Fallopian tube (tissue), 1 donor: ENCODE measurements around the genes OR5P2 and OR10A3.

GRCh38 chr11:7554032-7554529 lies 40.3 kb downstream of the PPFIBP2 start:
- PRO-cap, result no peak

DNA sequence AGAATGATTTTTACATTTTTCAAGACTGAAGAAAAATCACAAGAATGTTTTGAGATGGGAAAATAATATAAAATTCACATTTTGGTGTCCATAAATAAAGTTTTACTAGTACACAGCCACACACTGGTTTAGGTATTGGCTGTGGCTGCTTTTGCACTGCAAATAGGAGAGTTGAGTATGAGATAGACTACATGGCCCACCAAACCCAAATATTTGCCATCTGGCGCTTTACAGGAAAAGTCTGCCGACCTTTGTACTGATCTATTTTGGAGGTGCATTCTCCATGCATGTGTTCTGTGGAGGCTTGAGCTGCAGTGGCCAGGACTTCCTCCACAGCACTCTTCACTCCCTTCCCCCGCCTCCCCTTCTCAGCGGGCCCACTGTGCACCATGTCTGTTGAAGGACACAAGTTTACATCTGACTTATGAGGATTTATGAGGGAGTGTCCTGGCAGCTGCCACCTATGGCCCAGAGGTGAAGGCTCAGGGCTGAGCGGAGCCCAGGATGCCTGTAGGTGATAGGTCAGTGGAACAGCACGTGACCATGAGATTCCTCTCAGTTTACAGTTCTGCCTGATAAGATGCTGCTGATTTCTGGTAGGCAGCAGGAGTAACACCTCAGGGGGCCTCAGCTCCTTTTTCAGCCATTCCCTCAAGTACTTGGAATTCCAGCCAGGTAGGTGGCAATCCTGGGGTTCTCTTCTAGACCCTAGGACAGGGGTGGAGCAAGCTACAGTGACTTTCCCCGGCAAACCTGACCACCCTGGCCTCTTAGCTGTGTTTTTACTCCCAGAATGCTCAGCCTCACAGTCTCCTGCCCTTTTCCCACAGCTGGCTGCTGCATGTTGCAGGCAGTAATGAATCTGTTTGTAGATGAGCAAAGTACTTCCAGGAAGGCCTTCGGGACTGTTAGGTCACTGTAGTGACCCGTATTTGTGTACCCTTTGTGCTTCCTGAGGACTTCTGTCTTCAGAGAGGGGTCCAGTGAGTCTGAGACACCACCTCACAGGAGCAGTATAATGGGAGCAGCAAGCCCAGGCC lies 59.9 kb downstream of the PPFIBP2 start:
- PRO-cap, result no peak

DNA sequence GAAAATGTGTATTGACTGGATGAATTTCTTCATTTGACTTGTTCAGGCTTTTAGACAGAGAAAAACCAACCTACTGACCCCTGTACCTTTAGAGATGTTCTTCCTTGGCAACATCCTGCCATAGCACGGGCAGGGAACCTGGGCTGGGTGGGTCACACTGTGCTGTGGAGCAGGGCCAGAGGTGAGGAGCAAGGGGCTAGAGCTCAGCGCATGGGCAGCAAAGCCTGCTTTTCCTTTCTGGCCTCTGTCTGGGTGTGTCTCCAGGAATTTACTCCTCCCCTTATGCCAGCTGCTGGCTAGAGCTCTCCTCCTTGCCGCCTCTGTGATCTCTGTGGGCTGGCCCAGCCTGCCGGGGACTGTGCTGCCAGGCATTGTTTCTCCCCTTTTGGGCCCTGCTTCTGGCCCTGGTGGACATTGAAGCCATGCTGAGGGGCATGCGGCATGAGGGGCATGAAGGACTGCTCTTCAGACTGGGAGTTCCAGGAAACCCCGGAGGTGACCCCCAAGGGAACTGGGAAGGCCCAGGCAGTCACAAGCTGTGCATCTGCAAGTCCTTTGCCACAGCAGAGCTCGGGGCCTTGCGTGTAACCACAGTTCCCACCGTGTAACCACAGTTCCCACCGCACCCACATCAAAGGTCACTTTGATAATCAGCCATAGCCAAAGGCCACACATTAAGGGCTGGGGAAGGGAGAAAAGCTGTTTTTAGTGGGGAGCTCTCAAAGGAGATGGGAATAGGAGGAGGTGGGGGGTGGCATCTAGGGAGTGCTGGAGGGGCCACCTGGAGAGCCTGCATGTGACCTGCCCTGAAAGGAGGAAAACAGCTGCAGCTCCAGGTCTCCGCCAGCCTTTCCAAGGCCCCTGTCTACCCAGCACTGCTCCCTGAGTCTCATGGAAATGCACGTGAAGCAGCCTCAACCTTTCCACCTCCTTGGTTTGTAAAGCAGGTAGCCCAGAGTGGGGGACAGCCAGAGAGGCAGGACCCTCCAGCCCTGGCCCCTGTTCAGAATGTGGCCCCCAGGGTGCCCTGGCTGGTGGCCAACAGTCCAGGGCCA lies 62.2 kb downstream of the PPFIBP2 start:
- PRO-cap, result bidirectional peak, plus-strand start at position 323 of the sequence, minus-strand start at position 239 of the sequence

- PRO-cap, result bidirectional peak, plus-strand start at chr11:7582931, minus-strand start at chr11:7582778
Observed at GRCh38 chr11:7582177-7583357, 68.8 kb downstream of the PPFIBP2 start.

DNA sequence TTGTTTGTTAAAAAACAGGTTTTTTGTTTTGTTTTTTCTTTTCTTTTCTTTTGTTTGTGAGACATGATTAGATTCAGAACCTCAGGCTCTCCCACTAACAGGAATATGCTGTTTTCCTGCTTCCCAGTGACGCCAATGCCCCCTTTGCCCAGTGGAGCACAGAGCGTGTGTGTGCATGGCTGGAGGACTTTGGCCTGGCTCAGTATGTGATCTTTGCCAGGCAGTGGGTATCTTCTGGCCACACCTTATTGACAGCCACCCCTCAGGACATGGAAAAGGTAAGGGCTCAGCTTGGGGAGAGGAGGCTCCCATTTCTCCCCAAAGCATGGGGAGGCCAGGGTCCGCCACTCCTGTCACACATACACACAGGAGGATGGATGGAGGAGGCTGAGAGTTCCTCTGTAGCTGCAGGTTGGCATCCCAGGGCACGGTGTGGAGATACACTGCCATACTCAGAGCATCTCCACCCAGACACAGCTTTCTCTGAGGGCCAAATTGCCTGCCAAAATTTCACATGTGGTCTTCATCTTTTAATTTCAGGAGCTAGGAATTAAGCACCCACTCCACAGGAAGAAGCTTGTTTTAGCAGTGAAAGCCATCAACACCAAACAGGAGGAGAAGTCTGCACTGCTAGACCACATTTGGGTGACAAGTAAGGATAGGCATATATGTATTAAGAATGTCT lies 24.9 kb downstream of the CYB5R2 start:
- PRO-cap, result no peak

DNA sequence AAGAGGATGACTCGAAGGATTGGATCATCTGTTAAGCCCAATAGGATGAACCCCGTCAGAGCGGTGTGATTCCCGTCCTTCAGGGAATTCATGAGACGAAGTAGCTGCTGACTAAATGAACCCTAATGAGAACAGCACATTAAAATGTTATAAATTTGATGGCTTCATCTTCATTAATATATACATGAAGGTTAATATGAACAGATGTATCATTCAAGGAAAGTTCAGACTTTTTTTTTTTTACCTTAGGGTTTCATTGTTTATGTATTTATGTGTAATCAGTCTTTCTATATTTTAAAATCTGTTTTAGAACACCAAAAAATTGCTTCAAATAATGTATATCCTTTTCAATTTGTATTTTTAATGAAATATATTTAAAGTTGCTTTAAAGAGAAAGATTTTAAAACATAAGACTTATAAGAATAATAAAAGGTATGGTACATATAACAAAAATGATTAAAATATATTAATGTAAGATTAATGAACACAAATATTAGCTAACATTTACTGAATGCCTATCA lies at the start of gene OR5P2:
TSS of gene OR5P2 (minus strand) at position 92 of the 521 bp plus-strand sequence.
- PRO-cap, result no peak

DNA sequence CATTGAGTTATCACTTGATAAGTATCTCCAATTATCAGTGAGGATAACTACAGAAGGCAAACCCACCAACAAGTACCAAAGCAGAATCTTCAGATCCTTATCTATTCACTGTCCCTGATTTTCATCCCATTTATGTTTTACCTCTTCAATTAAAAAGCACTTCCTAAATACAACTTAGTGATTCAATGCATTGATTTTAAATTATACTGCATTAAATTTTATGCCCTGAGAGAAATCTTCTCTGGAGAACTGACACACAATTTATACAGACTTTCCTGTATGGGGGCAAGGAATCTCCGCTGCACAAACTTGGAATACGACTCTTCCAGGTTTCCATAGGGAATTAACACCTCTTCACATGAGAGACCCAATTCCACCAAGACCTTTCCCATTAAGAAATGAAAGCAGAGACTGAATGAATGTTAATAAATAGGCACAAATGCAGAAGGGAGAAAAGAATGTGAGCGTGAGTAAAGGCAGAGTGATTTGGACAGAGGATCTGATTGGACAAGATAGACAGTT lies at the start of gene OR10A3:
TSS of gene OR10A3 (minus strand) at position 117 of the 522 bp plus-strand sequence.
- PRO-cap, result no peak

GRCh38 chr11:8035037-8035940 lies 45.7 kb upstream of the TUB start:
- PRO-cap, result no peak

DNA sequence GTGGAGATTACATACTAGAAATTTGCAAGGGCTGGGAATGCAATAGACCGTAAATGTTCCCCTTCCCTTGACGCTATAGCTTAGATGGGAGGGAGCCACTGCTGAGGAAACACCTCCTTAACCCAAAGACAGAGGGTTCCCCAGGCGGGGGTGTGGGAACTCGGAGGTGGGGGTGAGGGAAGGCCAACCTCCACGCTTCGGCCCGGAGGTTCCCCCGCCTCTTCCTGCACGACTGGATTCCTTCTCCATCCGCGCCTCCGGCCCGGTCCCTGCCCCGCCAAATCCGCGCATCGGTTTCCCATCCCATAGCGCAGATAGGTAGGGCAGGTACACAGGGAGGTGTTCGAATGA lies 417 bp upstream of the TUB start:
- PRO-cap, result no peak

DNA sequence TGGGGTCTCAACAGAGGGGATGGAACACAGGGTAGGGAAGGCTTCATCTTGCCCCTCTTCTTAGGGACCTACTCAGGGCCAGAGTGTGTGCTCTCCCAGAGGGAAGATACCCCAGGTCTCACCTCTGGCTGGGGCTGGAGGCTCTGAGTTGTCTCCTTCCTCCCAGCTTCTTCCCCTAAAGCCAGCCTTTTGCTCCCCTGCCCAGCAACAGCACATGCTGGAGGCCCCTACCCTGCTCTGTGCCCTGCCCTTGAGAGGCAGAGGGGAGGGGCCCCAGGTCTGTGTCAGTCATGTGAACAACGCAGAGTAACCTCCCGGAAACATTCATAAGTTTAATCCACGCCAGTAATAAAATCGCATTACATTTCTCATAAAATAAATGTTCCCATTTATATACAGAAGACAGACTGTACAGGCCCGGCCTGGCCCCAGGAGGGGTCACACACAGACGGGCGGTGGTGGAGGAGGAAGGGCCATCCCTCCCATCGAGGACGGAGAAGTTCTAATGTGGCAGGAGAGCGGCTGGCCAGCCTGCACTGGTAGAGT lies 39.6 kb downstream of the LMO1 start:
- PRO-cap, result no peak

GRCh38 chr11:8342987-8343237 lies 79.2 kb upstream of the LMO1 start:
- PRO-cap, result no peak

DNA sequence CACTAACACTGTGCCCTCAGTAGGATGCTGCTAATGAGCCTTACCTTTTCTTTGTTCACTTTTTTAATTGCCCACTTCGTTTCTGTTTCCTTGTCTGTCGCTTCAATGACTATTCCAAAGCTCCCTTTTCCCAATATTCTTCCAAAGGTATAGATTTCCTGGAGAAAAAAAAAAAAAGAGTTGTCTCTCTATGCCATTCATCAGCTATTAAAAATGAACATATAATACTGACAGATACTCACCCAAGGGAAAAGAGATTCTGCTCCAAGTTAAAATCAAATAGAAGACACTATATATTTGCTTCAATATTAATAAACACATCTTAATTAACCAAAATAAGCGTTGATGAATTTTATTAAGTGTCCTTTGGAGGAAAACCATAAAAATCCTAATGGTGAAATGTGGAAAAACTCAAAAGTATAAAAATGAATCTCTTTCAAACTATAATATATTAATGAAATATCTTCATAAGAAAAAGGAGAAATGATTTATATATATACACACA lies 129.3 kb downstream of the STK33 start:
- PRO-cap, result no peak

DNA sequence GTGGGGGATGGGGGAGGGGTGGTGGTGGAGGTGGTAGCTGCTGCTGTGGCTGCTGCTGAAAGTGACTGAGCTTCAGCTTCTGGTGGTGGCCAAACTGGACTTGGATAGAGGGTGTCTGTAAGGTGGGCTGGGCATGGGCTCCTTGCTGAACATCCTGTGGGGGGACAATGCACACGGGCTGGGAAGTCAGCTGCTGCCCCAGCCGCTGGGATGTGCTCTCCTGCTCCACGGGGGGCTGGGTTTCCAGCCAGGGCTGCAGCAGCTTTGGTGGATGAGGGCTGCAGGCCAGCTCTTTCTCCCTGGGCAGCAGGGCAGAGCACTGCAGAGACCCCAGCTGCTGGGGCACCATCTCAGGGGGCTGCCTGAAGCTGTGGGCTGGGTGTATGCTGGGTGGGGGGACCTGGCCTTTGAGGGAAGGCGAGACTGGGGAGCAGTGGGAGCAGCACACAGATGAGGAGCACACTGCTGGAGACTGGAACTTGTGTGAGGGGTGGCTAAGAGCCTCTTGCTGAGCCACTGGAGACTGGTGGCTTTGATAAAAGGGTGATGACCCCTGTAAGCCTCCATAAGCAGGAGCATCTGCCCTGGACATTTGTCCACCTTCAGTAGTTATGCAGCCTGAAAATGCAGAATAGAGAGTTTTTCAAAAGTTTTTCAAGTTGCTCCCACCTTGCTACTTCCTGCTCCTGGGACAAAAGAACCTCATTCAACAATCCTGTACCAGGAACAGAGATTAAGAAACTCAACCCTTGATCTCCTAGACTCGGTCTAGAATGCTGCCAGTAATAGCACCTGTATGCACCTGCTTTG lies 41.7 kb downstream of the TRIM66 start:
- PRO-cap, result no peak

DNA sequence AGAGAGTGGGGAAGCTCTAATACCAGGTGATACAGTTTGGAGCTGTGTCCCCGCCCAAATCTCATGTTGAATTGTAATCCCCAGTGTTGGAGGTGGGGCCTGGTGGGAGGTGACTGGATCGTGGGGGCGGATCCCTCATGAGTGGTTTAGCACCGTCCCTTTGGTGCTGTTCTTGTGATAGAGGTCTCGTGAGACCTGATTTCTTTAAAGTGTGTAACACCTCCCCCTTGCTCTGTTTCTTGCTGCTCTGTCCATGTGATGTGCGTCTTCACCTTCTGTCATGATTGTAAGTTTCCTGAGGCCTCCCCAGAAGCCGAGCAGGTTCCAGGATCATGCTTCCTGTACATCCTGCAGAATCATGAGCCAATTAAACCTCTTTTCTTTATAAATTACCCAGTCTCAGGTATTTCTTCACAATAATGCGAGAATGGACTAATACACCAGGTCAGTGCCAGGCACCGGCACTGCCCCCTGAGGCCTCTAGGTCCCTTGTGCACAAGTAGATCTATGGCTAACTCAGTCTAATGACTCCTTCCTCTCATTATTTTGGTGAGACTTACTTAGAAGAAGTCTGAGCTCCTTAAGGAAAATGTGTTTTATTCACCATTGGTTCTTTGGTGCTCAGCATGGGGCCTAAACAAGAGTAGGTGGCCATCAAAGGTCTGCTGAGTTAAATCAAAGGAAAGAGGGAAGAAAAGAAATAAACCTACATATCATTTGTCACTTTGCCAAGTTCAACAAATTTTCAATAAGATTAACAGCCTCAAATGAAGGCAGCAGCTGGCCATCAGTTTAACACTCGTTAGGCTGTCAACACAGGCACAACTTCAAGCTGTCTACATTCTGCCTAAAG lies 40.6 kb downstream of the TRIM66 start:
- PRO-cap, result no peak

DNA sequence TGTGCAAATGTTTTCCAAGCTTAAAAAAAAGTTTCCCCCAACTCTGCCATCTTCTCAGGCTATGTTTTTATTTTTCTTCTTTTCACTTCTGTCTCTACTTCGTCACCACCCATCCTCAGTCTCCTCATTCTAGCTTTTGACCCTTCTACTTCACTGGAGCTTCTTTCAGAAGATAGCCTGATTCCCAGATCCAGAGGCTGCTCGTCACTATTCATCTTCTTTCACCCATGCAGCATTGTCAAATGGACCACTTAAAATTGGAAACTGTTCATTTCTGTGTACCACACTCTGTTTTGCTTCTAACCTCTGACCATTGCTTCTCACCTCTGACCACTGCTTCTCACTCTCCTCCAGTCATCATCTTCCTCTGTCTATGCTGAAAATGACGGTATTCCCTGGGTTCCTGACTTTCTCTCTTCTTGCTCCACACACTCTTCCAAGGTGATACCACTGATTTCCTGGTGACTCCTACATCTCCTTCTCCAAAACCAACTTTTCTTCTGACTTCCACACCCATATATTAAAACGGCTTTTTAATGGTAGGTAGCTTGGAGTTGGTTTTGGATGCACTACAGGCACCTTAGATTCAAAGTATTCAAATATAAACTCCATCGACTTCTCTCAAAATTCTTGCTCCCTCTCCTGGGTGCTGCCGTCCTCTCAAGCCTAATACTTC lies 37.7 kb downstream of the TRIM66 start:
- PRO-cap, result no peak

- PRO-cap, result no peak
Observed at GRCh38 chr11:8660032-8660794, 22.3 kb downstream of the TRIM66 start.

DNA sequence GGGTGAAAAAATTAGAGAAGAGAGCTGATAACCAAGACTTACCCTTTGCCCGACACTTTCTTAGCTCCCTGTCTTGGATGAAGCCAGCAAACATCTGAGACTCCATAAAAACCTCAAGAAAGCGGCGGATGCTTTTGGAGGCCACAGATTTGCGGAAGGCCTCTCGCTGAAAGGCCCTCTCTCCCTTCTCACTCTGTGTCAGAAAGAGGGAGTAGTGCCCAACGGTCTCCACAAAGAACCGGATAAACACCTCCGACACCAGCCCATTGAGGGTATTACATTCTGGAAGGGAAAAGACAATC lies 13.7 kb downstream of the RPL27A start:
- PRO-cap, result no peak

DNA sequence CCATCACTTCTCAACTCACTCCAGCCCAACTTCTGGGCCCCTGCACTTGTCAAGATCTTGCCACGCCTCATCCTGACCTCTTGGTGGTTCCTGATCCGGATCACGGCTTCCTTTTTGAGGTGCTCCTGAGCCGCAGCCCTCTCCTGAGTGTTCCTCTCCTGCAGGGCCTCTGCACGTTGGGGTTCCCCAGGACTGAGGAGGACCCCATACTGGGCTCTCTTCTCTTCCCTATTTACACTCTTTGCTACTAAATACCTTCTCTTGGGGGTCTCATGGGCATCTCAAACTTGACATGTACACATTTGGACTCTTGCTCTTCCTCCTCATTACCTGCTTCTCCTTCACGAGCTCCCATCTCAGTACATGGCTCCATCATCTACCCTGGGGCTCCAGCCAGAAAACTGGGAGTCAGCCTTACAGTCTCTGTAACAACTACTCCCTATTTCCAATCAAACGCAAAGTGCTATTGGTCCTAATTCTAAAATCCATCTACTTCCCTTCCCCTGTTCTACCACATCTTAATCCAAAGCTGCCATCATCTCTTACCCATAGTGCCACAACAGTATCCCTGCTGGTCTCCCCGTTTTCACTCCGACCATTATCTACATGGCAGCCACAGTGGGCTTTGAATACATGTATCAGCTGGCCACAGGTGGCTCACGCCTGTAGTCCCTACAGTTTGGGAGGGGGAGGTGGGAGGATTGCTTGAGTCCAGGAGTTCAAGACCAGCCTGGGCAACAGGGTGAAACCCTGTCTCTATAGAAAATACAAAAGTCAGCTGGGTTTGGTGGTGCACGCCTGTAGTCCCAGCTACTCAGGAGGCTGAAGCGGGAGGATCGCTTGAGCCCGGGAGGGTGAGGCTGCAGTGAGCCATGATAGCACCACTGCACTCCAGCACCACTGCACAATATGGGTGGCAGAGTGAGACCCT lies 23.0 kb downstream of the RPL27A start:
- PRO-cap, result no peak

GRCh38 chr11:8766172-8767441 lies 43.9 kb downstream of the DENND2B start:
- PRO-cap, result no peak

- PRO-cap, result no peak
Observed at GRCh38 chr11:8799287-8799734, 11.2 kb downstream of the DENND2B start.